Left colon (tissue), 1 donor: Measurements from ENCODE around the gene ASMTL.

DNA sequence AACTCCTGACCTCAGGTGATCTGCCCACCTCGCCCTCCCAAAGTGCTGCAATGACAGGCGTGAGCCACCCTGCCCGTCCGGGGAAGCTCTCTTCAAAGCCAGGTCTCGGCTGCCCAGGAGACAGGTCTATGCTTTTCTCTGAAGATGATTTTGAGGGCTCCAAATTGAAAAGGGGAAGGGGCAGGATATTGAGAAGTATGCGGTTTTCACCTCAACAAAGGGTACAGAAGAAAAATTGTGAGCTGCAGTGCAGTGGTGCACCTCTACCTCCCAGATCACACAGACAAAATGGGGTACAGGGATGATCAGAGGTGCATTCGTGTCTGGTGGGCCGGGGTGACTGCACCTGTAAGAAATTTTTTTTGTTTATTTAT is 33.5 kb downstream of the CSF2RA start:
- PRO-cap = no peak

DNA sequence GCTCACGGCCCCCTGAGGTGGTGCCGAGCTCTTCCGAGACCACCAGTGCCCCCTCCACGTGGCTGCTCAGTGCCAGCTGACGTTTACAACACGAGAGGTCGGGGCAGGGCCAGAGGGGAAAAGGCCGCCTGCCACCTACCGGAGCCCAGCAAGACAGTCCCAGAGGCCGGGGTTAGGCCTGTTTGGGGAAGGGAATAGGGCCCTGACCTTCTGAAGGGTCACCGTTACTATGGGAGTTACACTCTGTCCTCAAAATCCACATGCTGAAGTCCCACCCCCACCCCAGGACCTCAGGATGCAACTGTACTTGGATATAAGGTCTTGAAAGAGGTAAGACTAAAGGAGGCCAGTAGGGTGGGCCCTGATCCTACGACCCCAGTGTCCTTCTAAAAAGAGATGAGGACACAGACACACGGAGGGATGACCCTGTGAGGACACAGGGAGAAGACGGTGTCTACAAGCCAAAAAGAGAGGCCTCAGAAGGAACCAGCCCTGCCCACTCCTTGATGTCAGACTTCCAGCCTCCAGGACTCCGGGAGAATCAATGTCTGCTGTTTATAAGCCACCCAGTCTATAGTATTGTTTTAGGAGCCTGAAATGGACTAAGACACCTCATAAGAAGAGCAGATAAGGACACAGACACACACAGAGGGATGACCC is 4.3 kb downstream of the SLC25A6 start:
- PRO-cap = no peak

DNA sequence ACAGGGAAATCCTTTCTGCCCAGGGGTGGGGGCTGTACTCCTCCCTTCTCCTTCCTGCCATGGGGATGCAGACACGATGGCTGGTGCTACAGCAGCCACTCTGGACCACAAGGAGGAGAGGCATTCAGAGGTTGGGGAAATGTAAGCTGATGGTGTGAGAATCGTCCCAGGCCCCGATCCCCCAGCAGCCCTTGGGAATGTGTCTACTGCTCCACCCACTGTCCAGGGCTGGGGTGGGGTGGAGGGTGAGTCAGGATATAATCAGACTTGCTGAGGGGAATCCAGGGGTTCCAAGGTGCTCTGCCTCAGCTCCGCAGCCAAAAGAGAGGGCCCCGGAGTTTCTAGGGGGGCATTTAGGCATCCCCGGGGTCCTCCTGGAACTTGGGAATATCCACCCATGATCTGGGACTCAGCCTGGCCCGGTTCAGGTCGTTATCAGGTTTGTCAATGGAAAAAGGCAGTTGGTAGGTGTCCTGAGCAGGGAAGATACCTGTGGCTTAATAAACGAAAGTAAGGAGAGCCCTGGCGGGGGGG is 26.6 kb upstream of the SLC25A6 start:
- PRO-cap = no peak

GRCh38 chrX:1419082-1419678 is 27.3 kb upstream of the SLC25A6 start:
- PRO-cap = no peak

GRCh38 chrX:1452740-1453836 is at the start of gene ASMTL:
Gene ASMTL (minus strand): TSS chrX:1452909.
- PRO-cap = unidirectional peak, minus-strand start at chrX:1452875; unidirectional peak, plus-strand start at chrX:1453493; bidirectional peak, plus-strand start at chrX:1454003, minus-strand start at chrX:1453742

- PRO-cap = bidirectional peak, plus-strand start at chrX:1592641, minus-strand start at chrX:1592543
Observed at GRCh38 chrX:1592279-1593196, 1.1 kb downstream of the AKAP17A start.

DNA sequence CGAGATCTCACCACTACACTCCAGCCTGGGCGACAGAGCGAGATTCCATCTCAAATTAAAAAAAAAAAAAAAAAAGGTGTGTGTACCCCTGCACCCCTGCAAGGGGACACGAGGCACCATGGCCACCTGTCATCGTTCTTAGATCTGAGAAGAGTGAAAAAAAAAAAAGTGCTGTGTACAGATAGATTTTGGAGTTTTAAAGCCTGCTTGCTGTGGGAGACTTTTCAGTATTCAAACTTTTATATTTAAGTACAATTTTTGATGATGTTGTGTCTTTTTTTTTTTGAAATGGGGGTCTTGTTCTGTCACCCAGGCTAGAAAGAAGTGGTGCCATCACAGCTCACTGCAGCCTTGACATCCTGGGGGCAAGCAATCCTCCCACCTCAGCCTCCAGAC is 93.0 kb upstream of the DHRSX start:
- PRO-cap = no peak

- PRO-cap = no peak
Observed at GRCh38 chrX:2691621-2692791, 911 bp downstream of the CD99 start.

- PRO-cap = no peak
Observed at GRCh38 chrX:2697344-2698347, 6.6 kb downstream of the CD99 start.

DNA sequence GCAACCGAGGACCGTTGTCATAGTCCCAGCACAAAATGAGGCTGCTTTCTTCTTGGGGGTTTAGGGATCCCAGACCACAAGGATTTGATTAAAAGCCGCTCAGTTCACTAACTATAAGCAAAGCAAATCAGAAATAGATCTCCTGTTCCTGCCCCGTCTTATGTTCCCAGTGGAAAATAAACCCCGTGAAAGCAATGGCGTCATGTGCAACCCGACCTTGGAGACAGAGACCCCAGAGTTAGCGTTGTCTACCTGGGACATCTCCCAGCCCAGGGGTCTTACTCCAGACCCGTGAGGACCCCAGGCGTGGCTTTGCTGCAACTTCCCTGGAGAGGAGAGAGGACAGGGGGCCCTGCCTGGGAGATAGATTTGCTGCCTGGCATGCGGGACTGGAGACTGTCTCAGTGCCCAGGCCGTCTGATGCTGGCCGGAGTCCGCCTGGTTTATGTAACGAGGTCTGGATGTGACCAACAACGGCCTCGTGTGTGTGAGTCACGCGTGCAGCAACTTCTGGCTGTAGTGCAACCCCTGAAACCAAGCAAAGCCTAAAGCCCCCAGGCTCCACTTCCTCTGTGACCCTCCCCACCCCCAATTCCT is 15.6 kb downstream of the XG start:
- PRO-cap = no peak

GRCh38 chrX:2863843-2864980 is 35.5 kb downstream of the GYG2 start:
- PRO-cap = no peak

DNA sequence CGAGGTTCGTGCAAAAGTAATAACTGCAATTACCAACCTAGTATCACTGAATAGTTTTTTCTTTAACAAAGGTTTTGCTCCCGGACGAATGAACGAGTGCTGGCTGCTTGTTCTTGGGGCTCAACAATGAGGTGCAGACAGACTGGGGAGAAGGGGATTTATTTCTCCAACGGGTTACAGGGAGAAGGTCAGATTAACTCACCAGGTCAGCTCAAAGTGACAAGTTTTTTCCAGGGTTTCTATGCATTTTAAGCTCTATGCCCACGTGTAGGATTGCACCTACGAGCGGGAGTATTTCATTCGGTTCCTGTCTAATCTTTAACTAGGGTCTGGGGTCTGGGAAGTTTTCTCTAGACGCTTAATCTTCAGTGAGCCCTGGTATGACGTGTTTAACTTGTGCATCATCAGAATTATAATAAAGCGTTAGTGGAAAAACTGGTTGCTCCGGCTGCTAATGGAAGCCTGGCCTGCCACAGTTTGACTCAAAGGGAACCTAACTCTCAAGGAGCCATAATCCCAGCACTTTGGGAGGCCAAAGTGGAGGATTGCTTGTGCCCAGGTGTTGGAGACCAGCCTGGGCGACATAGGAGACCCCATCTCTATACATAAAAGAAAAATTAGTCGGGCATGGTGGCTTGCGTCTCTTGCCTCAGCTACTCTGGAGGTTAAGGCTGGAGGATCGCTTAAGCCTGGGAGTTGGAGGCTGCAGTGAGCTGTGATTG is 30.3 kb downstream of the ARSD start:
- PRO-cap = unidirectional peak, plus-strand start at position 442 of the sequence; unidirectional peak, plus-strand start at position 454 of the sequence

DNA sequence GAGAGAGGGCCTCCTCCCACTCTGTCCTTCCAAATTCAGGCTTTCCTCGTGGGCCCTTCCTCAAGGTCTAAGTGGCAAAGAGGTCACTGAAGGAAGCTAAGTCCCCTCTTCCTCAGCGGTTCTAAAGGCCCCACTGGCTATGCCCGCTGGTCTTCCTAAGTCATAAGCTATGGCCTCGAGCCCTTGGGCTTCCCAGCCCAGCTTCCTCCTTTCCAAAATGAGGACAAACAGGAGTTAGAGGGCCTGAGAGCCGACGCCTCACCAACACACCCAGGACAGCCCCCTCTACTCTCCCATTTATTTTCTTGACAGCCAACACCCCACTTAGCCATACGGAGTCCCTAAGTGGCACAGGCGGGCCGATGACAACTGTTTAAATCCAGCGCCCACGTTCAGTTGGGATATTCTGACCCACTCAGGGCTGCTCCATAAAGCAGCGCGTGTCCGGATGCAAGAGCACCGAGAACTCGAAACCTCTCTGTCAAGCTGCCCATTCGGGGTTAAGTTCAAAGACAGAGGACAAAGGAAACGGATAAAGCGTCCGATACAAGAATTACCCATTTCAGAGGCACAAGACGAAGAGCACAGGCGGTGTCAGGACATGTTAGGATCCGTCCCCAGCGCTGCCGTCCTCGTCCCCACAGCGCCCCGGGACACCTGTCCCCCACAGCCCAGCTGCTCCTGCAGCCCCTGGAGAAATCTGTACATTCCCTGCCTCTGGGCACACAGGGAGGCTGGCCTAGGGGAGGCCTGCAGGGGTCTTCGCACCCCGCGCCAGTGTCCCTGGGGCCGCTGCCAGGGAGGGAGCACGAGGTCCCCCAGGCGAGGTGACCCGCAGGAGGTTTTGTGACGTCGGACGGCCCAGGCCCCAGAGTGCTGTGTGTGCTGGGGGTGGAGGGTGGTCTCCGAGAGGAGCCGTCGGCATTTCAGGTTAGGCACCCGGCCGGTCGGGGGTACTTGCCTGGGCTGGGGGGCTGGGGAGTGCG is 1.2 kb downstream of the PRKX start:
- PRO-cap = unidirectional peak, plus-strand start at position 565 of the sequence

DNA sequence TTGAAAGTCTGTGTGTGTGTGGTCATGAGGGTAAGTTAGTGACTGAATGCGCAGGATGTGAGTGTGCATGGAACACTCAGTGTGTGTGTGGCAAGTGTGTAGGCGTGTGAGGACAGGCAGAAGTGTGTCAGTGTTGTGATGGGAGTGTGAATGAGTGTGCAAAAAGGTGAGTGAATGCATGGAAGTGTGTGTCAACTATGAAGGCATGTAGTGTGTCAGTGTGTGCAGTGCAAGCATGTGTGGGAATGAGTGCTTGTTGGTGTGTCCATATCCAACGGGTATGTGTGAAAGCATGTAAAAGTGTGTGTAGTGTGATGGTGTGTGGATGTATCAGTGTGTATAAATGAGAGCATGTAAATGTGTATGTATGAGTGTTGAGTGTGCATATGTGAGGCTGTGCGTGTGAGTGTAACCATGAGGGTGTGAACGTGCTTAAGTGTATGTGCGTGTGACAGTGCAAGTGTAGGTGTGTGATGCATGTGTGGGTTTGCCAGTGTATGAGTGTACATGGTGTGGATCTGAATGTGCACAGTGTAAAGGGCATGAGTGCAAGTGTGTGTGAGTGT is 109.5 kb upstream of the PRKX start:
- PRO-cap = no peak

GRCh38 chrX:4560573-4561002 is 847.1 kb upstream of the PRKX start:
- PRO-cap = no peak

GRCh38 chrX:5648761-5649361 is 579.8 kb downstream of the NLGN4X start:
- PRO-cap = no peak

DNA sequence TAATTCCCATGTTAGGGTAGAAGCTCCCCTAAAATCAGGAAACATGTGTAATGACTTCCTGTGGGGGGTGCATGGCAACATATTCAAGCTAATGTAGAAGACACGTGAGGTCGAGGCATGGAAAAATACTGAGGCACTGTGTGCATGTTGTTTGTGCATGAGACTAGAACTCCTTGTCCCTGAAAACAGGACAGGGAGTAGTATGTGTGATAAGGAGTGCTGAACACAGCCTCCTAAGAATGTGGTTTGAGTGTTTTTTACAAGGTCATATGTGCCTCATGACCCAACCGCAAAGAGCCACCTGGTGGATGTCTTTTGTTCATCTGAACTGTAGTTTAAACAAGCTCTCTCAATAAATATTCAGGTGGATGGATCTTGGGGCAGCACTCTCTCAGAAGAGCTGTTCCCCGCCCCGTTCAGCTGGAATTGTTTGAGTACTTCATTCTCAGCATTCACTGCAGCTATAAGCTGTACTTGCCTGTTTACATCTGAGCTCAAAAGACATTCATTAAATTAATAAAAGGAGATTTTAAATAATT is 226.6 kb downstream of the NLGN4X start:
- PRO-cap = no peak

DNA sequence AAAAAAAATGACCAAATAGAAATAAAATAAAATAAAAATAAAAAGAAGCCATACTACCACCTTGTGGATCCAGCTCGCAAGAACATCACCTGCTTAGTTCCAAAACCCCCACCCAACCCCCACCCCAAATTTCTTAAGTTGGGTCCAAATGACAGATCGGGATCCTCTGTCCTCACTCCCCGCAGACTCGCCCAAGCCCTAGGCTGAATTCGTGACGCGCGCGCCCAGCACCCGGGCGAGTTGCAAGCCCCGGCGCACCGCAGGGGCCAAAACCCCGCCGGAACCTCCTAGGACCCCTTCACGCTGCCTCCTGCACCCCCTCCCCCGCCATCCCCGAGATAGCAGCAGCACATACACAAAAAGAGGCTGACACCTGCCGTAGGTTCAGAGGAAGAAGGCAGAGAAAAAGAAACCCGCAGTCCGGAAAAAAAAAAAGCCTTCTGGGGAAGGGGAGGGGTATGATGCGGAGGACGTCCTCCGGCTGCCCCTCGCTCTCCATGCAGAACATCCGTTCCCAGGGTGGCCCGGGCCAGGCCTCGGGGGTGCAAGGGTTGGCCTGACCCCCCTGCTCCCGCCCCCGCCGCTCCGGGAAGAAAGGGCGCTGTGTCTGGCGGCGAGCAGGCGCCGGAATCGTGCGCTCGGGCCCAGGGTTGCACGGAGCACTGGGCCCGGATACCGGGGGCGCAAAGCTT is 2.6 kb downstream of the NLGN4X start:
- PRO-cap = bidirectional peak, plus-strand start at position 633 of the sequence, minus-strand start at position 499 of the sequence

DNA sequence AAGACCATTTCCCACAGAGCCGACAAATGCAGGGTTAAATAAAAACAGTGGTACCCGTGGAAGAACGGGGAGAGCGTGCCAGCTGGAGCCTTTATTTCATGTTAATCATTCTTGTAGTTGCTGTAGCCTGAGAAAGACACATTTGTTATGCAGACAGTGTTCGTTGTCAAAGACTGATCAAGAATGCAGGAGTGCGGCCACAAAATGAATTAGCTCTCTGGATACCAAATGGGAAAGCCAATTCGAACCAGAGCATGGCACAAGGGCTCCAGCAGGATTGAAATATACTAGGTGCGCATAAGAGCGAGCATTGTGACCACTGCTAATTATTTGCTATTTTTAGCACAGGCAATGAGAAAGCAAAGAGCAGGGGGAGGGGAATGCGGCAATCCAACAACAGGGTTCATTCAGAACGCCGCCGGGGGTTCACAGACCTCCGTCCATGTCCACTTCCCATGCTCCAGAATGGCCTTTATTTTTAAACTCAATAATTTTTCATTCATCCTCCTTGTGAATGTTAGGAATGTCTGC is 243.9 kb upstream of the VCX3A start:
- PRO-cap = no peak

- PRO-cap = no peak
Observed at GRCh38 chrX:7091874-7092287, 55.6 kb upstream of the STS start.